Spinal cord (tissue), 3 donors: Measurements from ENCODE around the gene DNAAF5.

GRCh38 chr7:150460-151164, 41.8 kb upstream of the FAM20C start:
- PRO-cap = no peak
- RAMPAGE, long total RNA = no peak

DNA sequence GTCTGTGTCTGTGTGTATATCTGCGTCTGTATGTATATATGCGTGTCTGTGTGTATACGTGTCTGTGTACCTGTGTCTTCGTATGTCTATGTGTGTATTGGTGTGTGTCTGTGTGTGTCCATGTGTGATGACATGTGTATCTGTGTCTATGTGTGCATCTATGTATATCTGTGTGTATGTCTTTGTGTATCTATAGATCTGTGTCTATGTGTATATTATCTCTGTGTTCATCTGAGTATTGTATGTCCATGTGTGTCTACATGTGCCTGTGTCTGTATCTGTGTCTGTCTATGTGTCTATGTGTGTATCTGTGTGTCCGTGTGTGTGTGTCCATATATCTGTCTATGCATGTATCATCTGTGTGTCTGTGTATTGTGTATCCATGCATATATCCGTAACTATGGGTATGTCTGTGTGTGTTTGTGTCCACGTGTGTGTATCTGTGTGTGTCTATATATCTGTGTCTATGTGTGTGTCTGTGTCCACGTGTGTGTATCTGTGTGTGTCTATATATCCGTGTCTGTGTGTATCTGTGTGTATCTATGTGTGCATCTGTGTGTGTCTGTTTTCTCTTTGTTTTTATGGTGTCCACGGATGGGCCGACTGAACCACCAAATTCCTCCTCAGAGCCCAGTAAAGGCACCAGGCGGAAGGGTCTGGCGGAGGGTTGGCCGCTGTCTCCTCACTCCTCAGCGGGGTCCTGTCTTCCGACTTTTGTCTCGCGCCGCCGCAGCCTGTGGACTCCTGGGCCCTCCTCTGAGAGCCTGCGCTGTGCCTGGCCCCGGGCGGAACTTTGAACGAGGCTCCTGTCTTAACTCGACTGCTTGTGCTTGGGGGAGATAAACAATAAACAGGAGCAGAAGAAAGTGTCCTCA, 2.5 kb upstream of the FAM20C start:
- PRO-cap = no peak
- RAMPAGE, long total RNA = no peak

DNA sequence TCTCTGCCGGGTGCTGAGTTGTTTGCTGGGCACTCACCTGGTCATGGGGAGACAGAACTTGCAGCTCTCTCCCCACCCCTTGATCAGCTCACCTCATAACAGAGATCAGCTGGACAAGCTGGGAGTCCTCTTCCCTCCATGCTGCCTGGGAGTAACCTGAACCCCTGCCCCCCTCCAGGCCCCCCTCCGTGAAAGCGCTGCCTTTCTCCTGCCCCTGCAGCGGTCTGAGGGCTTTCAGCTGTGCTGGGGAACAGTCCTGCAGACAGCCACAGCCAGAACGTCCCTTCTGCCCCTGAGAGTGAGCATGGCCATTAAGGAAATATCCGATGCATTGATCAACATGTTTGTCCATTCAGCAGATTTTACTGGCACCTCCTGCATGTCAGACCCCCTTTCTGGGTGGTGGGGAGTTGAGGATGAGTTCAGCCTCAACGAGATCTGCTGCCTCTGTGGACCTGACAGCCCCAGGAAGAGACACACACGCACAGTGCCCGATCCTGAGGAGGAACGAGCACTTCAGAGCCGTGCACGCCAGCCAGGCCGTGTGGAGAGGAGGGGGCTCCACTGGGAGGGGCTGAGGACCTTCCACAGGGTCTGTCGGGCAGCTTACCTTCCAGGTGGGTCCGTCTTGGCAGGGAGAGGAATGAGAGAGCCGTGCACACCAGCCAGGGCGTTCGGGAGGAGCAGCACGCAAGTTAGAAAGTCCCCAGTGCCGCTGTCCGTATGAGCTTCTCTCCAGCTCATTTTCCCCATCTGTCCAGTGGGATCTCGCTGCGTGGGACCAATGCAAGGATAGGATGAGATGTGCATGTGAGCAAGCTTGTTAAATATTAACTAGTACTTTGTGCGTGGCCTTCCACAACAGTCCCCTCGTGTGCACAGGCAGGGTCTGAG, 4.7 kb downstream of the FAM20C start:
- PRO-cap = no peak
- RAMPAGE, long total RNA = no peak

- PRO-cap = no peak
- RAMPAGE, long total RNA = no peak
Measured at GRCh38 chr7:214923-215290, 22.5 kb downstream of the FAM20C start.

GRCh38 chr7:230127-230647, 37.8 kb downstream of the FAM20C start:
- PRO-cap = no peak
- RAMPAGE, long total RNA = no peak

DNA sequence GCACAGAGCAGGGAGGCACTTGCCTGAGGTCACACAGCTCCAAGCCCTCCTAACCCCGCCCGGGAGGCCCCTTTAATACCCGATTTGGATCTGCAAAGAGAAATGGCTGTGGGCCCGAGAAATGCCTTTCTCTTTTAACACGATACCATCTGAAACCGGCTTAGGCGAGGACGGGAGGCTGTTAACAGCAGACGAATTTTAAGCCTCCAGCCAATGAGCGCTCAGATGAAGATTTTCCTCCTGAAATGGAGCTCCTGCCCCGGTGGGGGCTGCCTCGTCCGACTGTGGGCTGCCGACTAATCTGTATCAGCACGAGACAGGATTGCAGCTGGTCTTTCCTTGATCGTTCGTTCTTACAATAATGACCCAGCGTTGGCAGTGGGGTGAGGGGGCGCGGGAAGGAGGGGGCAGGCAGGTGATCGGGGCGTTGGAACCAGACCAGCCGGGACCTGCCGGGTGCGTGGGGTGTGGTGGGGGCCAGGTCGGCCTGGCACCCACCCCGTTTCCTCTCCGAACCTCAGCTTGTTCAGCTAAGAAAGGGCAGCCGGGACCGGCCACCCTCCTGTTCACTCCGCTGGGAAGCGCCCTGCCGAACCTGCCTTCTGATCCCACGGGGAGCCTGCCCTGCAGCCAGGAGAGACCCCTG, 36.2 kb upstream of the FOXL3 start:
- PRO-cap = no peak
- RAMPAGE, long total RNA = no peak

DNA sequence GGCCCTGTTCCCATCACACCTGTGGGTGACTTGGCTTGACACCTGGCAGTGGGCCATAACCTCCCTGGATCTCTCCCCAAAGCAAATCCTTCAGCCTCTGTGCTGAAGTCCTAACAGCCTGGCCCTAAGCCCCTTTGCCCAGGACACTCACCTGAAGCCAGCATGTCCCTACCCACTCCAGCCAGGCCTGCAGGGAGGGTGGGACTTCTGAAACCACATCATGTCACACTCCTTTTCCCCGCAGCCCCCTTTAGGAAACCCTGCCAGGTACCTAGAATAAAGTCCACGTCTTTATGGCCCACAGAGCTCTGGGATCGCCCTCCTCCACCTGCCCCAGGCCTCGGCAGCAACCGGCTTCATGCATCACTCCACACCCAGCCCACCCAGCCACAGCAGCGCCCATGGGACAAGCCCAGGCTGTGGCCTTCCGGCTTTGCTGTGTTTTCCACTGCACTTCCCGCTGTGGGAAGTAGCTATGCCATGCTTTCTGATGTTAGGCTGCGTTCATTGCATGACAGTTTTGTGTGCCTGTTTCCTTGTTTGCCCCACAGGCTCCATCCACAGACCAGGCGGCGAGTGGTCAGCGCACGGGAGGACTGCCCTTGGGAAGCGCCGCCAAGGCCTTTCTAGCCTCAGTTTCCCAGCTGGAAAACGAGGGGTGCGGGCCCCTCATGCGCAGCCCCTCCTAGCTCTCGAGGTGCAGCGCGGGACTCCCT, 31.5 kb downstream of the FOXL3 start:
- PRO-cap = no peak
- RAMPAGE, long total RNA = no peak

GRCh38 chr7:329974-330399, 40.0 kb downstream of the FOXL3 start:
- PRO-cap = no peak
- RAMPAGE, long total RNA = no peak

- PRO-cap = no peak
- RAMPAGE, long total RNA = no peak
Measured at GRCh38 chr7:340622-341093, 50.7 kb downstream of the FOXL3 start.

DNA sequence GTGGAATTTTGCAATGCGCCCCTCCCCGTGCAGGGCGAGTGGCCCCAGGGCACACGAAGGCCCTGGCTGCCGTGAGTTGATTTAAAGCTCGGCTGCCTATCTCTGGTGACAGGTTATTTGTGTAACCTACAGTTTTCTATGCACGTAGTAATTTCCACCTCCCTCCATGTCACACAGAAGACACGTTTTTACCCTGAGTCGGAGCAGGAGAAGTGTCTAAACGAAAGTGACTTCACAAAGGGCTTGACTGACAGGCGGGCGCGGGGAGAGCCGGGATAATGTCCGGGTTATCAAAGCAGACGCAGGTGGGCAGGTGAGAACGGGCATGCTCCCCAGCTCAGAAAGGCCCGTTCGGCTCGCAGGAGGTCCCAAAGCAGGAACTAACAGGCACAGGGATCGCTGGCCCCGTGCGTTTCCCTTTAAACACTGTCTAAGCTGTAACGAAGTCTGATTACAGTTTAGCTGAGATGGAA, 84.5 kb downstream of the PDGFA start:
- PRO-cap = no peak
- RAMPAGE, long total RNA = no peak

DNA sequence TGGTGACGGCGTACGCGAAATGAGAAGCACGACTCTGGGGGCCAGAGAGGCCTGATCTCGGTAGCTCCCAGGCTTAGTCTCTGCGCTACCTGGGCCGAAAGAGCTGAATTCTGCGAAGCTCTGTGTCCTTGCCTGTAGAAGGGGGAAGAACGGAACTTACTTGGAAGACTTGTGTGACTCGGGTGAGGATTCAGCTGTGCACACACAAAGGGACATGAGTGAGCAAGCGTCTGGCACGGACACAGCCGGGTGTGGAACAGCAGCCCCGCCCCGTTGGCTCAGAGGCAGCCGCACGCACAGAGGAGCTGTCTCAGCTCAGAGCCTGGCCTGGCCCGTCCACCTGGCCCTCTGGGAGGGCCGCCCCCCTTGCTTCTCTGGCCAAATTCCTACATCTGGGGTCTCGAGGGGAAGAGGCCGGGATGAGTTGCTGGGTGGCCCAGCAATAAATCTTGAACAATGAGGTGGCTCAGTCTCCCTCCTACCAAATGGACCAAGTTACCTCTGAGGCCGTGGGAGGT, 83.9 kb downstream of the PDGFA start:
- PRO-cap = no peak
- RAMPAGE, long total RNA = no peak

GRCh38 chr7:468650-469514, 50.8 kb downstream of the PDGFA start:
- PRO-cap = no peak
- RAMPAGE, long total RNA = no peak

DNA sequence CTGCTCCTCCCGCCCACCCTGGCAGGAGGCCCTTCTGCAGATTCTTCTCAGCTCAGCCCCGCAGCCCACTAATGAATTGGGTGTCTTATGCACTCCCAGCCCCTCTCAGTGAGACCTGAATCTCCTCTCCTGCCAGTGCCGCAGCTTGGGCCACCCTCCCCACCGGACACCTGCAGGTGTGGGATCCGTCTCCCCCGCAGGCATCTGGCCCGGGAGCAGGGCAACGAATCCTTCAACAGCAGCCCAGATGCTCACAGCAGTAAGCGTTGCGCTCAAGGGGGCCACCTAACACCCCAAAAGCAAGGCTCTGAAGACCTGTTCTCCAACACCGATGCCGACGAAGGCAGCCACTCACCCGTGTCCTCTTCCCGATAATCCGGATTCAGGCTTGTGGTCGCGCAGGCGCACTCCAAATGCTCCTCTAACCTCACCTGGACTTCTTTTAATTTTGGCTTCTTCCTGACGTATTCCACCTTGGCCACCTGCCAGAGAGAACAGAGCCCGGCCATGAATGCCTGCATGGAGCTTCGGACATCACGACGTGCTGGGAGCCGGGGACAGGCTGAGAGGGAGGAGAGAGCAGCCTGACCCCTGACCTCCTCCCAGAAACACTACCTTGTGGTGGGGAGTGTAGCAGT, 18.8 kb downstream of the PDGFA start:
- PRO-cap = no peak
- RAMPAGE, long total RNA = no peak

GRCh38 chr7:522224-522696, 2.6 kb upstream of the PDGFA start:
- PRO-cap = no peak
- RAMPAGE, long total RNA = no peak

GRCh38 chr7:587702-588429, 68.2 kb upstream of the PDGFA start:
- PRO-cap = no peak
- RAMPAGE, long total RNA = no peak

DNA sequence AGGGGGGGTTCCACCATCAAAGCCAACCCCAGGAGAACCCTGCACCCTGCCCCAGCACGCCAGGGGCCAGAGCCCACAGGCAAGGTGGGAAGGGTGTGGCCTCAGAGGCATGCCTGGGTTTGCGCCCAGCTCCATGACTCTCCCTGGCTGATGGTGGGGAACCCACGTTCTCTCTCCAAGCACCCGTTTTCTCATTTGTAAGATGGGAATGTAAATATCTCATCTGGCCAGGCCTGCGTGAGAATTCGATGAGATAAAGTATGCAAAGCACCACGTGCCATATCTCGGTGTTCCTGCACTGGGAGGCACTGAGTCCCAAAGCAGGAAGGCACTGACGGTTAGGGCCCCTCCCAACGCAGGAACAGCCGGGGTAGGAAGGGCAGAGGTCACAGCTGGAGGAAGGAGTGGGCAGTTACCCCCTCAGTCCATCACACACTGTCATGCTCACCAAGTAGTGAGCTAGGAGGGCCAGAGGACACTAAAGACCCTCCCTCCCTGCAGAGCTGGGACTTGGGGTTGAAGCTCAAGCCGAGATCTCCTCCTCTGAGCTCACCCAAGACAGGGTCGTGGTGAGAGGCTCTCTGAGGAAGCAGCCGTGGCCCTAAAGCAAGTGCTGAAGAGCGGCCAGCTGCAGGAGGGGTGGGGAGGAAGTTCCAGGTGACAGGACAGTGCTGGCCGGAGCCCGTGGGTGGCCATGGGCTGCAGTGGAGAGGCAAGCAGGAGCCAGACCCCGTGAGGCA, 27.3 kb upstream of the DNAAF5 start:
- PRO-cap = no peak
- RAMPAGE, long total RNA = no peak

DNA sequence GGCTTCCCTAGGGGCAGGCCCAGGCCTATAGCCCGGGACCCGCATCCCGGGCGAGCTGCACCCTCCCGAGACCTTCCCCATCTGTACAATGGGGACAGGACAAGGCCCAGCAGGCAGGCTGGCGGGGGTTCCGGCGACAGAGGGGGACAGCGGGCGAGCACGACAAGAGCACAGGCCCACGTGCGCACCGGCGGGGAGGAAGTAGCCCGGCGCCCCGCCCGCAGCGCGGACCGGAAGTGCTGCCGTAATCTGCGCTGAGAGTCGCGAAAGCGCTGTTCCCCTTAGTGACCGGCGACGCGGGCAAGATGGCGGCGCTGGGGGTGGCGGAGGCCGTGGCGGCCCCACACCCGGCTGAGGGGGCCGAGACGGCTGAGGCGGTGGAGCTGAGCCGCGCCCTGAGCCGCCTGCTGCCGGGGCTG, at the start of gene DNAAF5:
TSS of gene DNAAF5 (plus strand) at position 284 of the 419 bp plus-strand sequence.
- PRO-cap = no peak
- RAMPAGE, long total RNA = no peak

GRCh38 chr7:732126-732597, 5.1 kb upstream of the PRKAR1B start:
- PRO-cap = no peak
- RAMPAGE, long total RNA = no peak

GRCh38 chr7:740980-741604, 14.0 kb upstream of the PRKAR1B start:
- PRO-cap = no peak
- RAMPAGE, long total RNA = no peak

- PRO-cap = no peak
- RAMPAGE, long total RNA = no peak
Measured at GRCh38 chr7:768326-769296, 41.5 kb upstream of the PRKAR1B start.